Calu3 (cell line): ENCODE data around the gene MZB1.

GRCh38 chr5:138338525-138338853, 423 bp downstream of the FAM53C start:
- PRO-cap = no peak

GRCh38 chr5:138345203-138346133, 7.0 kb upstream of the KDM3B start:
- PRO-cap = no peak

- PRO-cap = no peak
These were observed 143 bp upstream of the KDM3B start for GRCh38 chr5:138352457-138352626.

- PRO-cap = no peak
These were observed 18.2 kb upstream of the REEP2 start for GRCh38 chr5:138420648-138421152.

- PRO-cap = no peak
These were observed 10.9 kb downstream of the REEP2 start for GRCh38 chr5:138449456-138450430.

DNA sequence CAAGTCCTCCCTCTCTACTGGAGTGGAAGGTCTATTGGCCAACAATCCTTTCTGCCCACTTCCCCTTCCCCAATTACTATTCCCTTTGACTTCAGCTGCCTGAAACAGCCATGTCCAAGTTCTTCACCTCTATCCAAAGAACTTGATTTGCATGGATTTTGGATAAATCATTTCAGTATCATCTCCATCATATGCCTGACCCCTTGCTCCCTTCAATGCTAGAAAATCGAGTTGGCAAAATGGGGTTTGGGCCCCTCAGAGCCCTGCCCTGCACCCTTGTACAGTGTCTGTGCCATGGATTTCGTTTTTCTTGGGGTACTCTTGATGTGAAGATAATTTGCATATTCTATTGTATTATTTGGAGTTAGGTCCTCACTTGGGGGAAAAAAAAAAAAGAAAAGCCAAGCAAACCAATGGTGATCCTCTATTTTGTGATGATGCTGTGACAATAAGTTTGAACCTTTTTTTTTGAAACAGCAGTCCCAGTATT, 3.0 kb downstream of the EGR1 start:
- PRO-cap = unidirectional peak, plus-strand start at position 84 of the sequence

GRCh38 chr5:138505584-138506499, 37.2 kb downstream of the ETF1 start:
- PRO-cap = no peak

DNA sequence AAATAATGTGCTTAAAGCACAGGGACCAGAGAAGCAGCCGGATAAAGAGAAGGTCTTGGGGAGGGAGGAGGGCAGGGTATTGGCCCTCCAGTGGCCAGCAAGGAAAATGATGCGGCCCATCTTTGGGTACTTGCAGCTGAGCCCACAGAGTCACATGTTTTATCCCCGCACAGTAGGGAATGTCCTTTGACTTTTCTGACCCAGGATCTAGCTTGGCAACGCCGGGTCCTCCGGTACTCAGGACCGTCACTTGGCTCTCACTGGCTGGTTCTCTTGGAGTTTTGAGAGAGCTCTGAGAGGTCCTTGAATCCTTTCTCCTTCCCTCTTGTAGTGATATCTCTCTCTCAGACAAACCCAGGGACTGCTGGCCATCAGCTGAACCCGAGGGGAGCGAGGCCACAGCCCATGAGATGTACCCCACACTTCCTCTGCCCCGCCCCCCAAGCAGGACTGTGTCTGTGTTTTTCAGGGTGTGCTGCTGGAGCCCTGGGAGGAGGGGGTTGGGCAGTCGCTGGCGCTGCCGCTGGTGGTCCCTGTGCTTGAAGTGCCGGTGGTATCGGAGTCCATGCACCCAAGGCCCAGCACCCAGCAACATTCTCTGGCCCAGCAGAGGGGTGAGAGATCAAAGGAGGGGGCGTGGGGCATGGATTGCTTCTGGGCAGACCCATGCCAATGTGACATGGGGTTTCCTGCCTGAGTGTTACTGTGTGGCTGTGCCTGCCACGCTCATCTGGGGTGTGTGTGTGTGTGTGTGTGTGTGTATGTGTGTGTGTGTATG, 35.5 kb upstream of the HSPA9 start:
- PRO-cap = no peak

DNA sequence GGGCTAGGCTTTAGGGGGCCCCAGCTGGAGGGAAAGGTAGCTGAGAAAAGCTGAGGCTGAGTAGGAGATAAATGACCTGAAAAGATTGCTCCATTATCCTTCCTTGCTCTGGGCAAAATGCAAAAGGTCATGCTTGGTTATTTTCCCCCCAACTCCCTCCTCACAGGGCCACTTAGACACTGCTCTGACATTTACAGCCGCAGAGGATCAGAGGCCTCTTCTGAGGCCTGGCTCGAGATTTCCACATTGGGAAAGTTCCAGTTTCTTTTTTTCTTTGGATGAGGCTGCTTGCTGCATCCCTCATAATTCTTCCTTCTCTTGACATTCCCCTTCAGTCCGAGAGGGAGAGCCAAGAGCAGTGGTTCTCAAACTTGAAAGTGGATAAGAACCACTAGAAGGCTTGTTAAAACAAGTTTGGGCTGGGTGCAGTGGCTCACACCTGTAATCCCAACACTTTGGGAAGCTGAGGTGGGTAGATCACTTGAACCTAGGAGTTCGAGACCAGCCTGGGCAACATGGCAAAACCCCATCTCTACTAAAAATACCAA, 60.1 kb upstream of the HSPA9 start:
- PRO-cap = no peak

DNA sequence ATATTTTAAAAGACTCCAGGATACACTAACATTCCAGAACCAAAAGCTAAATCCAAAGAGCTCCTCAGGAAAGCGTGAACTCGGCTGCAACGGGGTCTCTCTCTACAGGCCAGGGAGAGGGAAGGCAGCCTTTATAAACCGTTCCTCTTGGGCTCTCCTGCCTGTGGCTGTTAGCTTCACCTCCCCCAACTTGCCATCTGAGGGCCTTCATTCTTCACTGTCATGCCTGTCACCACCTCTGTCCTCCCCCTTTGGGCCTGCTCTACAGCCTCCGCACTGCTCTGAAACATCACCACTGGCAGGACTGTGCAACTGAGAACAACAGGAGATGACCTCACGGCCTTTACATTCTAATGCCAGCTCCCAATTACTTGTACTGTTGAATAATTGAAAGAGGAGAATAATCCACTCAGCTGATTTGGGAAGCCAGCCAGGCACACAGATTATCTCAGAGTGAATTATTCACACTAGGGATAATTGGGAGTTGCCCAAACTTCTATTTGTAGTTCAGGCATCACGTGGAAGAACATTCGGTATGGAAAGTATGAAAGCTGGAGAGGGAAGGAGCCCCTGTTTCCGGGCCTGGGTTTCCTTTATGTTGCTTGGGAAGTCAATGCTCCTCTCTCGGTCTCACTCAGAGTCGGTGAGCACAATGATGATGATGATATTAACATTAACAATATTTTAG, 99.1 kb upstream of the LRRTM2 start:
- PRO-cap = no peak

DNA sequence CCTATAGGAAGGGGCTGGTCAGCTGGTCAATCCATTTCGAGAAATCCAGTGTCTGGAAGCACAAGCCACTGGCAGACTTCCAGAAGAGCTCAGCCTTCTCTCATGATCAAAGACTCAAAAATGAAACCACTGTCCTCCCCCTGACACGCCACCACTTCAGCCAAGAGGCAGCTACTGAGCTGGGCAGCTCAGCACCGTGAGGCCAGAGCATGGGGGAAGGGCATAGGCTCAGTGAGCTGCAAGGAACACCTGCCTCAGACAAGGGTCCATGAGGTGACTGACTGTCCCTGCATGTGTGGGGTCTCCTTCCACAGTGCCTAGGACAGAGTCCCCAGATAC, 100.0 kb upstream of the LRRTM2 start:
- PRO-cap = no peak

- PRO-cap = no peak
These were observed 15.1 kb upstream of the MATR3 start for GRCh38 chr5:139278268-139279102.

GRCh38 chr5:139318694-139319030, 23.0 kb upstream of the PAIP2 start:
- PRO-cap = no peak

- PRO-cap = no peak
These were observed 13.0 kb upstream of the PAIP2 start for GRCh38 chr5:139328666-139329106.

DNA sequence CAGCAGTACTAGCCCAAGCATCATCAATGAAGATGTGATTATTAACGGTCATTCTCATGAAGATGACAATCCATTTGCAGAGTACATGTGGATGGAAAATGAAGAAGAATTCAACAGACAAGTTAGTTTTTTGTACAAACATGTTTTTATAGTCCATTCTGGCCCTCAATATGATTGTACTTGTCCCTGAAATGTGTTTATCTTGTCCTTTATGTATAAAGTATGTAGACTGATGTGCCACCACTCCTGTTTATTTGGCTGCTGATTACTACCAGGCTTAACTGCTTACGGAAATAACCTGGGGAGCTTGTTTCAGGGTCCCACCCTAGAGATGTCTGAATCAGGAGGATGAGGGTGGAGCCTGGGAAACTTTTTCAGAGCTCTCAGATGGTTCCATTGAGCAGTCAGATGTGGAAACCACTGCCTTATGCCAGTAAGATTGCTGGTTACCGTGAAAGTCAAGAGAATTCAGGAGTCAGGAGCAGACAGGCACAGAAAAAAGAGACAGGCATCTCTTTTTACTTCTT, 19.2 kb downstream of the SLC23A1 start:
- PRO-cap = no peak

- PRO-cap = no peak
These were observed at the start of gene MZB1 for GRCh38 chr5:139389492-139390732. Gene MZB1, minus strand, starts transcription at chr5:139389913.

- PRO-cap = no peak
These were observed 11.5 kb upstream of the SPATA24 start for GRCh38 chr5:139415348-139415928.

DNA sequence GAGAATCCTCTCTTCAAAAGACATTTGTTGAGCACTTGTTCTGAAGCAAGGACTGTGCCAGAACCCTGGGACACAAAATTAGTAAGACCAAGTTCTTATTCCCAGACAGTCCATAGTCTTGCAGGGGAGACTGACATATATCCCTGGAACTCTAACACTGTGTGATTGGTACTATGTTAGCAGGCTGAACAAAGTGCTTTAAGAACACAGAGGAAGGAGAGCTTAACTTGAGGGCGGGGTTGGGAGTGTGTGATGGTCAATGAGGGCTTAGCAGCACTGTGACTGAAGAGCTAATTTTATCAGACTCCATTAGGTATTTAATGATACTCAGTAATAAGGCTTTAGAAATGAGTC, 14.9 kb upstream of the SPATA24 start:
- PRO-cap = no peak

- PRO-cap = no peak
These were observed 4.0 kb downstream of the SMIM33 start for GRCh38 chr5:139474780-139475197.

- PRO-cap = no peak
These were observed 3.9 kb downstream of the CXXC5 start for GRCh38 chr5:139651710-139652690.